Ovary (tissue), 7 donors: ENCODE results near the gene HSBP1.

- PRO-cap, 7 experiments = no peak in any of the 7 experiments
- RAMPAGE, long total RNA, 2 experiments = no peak in any of the 2 experiments
These were observed 475.4 kb downstream of the CDH13 start for GRCh38 chr16:83102091-83102686.

- PRO-cap, 7 experiments = no peak in any of the 7 experiments
- RAMPAGE, long total RNA, 2 experiments = no peak in any of the 2 experiments
These were observed 94.2 kb upstream of the HSBP1 start for GRCh38 chr16:83713672-83713977.

GRCh38 chr16:83727040-83727433, 80.7 kb upstream of the HSBP1 start:
- PRO-cap, 7 experiments = no peak in any of the 7 experiments
- RAMPAGE, long total RNA, 2 experiments = no peak in any of the 2 experiments

DNA sequence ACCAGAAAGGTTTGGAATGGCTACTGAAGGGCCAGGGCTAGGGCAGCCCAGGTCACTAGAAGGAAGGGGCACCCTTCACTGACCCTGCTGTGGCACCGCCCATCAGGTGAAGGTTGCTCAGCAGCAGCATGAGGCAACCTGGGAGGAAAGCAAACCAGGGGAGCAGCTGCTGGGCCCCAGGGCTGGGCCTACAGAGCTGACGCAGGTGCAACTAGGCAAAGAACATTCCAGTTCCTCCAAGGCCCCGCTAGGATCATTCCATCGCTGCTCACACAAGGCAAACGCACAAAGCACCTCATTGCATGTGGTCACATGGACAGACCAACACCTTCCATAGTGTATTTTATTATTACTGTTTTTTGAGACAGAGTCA, 3.4 kb upstream of the HSBP1 start:
- PRO-cap, 7 experiments = no peak in any of the 7 experiments
- RAMPAGE, long total RNA, 2 experiments = no peak in any of the 2 experiments

DNA sequence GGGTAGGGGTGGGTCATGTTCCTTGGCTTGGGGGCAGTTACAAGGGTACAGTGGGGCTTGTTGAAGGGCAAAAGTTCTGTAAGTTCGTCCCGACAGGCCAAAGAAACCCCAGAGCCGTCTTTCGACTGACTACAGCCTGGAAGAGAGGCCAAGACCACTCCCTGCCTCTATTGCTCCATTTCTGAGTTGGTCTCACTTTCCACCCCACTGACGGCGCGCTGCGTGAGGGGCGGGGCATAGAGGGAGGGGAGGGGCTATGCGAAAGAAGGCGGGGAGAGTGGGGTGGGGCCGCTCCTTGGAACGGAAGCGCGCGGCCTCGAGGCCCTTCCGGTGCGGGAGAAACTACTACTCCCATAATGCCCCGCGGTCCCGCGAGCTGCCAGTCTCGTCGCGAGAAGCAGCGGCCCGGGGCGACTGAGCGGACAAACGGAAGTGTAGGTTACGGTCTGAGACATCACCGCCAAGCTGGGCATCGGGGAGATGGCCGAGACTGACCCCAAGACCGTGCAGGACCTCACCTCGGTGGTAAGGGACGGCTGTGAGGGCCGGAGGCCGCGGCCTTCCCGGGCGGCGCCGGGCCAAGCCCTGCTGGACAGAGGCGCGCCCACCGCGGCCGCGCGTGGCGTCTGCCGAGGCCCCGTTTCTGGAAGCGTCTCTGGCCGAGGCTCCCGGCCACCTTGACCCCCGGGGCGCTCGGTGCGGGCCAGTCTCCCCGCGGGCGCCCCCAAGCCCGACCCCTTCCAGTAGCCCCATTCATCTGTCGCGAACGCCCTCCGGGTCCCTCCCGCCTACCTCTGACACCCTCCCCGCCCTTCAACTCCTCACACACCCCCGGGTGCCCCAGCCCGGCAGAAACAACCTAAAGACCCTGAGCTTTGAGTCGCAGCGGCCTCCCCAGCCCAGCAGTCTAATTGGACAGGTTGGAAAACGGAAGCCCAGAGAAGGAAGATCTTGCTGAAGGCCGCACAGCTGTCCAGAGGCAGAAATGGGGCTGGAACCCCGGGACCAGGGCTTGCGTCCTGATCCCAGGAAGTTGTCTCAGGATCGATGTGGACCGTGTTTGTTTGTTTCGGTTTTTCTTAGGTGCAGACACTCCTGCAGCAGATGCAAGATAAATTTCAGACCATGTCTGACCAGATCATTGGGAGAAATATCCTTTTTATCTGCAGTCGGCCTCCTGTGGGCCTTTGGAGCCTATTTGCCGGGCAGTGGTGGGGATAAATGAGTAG, at the start of gene HSBP1:
Gene HSBP1 (plus strand): TSS at position 382 of the 1,229 bp plus-strand sequence.
- PRO-cap, 7 experiments = peak in 7 of 7 experiments; most common plus-strand start position 425 of the sequence (in 5); most common minus-strand start position 209 of the sequence (in 6)
- RAMPAGE, long total RNA, 2 experiments = start-site peak on the plus strand in 2 of 2 experiments, centred at positions 412 to 415 of the sequence, 1,921 to 3,173 reads per replicate

DNA sequence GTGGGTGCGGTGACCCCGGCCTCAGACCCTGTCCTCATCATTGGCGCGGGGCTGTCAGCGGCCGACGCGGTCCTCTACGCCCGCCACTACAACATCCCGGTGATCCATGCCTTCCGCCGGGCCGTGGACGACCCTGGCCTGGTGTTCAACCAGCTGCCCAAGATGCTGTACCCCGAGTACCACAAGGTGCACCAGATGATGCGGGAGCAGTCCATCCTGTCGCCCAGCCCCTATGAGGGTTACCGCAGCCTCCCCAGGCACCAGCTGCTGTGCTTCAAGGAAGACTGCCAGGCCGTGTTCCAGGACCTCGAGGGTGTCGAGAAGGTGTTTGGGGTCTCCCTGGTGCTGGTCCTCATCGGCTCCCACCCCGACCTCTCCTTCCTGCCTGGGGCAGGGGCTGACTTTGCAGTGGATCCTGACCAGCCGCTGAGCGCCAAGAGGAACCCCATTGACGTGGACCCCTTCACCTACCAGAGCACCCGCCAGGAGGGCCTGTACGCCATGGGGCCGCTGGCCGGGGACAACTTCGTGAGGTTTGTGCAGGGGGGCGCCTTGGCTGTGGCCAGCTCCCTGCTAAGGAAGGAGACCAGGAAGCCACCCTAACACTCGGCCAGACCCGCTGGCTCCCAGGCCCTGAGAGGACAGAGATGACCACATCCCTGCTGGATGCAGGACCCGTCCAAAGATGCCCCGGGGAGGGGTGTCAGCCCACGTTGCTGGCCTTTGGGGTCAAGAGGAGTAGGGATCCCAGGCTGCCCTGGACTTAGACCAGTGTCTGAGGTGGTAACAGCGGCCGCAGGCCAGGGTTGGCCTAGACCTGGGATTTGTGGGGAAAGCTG, 2.4 kb upstream of the NECAB2 start:
- PRO-cap, 7 experiments = no peak in any of the 7 experiments
- RAMPAGE, long total RNA, 2 experiments = no peak in any of the 2 experiments

- PRO-cap, 7 experiments = no peak in any of the 7 experiments
- RAMPAGE, long total RNA, 2 experiments = no peak in any of the 2 experiments
These were observed 32.2 kb upstream of the SLC38A8 start for GRCh38 chr16:84074786-84075297.

- PRO-cap, 7 experiments = no peak in any of the 7 experiments
- RAMPAGE, long total RNA, 2 experiments = no peak in any of the 2 experiments
These were observed 34.6 kb downstream of the MBTPS1 start for GRCh38 chr16:84082005-84082602.

DNA sequence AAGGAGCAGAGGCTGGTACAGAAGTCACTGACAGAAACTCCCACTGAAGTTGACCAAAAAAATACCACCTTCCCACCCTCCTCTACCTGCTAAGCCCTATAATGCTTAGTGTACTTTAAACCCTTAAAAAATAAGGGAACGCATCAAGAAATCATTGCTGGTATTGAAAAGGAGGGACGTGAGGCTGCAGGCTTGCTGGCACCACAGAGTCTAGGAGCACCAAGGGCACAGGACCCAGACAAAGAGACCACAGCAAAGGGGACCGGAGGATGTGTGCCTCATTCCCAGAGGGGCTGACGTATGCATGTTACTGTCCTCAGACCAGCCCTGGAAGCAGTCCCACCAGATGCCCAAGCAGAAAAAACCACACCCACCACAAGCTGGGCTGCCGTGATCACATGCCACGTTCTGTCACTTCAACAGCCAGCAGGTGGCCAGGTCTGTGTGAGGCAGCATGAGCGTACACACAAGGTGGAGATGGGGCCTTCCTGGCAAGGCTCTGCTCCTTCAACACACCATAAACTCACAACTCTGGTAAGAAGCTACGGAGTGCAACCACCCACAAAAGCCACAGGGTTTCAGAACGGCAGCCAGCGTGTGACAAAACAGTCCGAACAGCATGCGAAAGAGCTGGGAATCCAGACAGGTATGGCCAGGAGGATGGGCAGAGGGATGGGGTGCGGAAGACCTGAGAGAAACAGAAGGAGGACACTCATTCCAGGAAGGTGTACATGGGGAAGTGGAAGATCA, 28.1 kb downstream of the MBTPS1 start:
- PRO-cap, 7 experiments = no peak in any of the 7 experiments
- RAMPAGE, long total RNA, 2 experiments = no peak in any of the 2 experiments

DNA sequence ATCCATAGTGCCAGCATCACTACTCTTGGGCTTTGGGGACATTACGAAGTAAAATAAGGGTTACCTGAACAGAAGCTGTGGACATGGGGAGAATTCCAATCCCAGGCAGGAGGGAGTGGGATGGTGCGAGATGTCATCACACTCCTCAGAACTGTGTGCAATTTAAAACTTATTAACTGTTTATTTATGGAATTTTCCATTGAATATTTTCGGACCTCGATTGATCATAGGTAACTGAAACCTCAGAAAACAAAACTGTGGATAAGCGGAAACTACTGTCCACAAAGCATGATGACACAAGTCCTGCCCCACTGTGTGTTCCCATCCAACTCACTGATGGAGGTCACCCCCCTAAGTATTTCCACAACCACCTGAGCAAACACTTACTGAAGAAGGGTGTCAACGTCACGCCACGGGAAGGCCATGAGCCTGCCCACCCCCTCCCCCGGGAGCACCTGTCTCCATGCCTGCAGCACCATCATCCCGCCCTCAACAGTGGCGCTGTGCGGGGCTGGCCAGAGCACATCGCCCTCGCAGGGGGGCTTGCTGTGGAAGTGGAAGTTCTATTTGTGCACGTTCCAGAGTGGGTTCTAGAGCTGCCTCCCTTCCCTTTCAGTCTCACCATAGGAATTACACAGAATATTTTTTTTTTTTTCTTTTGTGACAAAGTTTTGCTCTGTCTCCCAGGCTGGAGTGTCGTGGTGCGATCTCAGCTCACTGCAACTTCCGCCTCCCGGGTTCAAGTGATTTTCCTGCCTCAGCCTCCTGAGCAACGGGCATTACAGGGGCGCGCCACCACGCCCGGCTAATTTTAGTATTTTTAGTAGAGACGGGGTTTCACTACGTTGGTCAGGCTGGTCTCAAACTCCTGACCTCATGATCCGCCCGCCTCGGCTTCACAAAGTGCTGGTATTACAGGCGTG, 4.3 kb upstream of the MBTPS1 start:
- PRO-cap, 7 experiments = no peak in any of the 7 experiments
- RAMPAGE, long total RNA, 2 experiments = no peak in any of the 2 experiments

DNA sequence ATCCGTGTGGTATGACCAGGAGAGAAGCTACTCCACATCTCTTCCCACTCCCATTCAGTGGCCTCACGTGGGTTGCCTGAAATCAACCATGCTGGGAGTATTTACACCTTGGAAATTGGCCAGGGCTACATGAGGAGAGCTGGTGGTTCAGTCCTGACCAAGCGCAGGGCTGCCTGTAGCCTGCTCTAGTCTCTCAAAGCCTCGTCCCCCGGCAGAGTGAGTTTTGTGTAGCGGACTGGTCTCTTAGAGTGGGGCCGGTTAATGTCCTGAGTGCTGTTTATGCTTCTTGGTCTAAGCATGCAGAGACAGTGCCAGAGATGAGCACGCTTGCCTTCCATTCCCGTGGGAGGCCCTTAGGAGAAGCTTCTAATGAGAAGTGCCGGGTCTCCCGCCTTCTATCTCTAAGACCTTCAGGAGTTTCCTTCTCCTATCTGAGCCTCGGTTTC, 3.8 kb downstream of the WFDC1 start:
- PRO-cap, 7 experiments = no peak in any of the 7 experiments
- RAMPAGE, long total RNA, 2 experiments = no peak in any of the 2 experiments

GRCh38 chr16:84299417-84300309, 5.0 kb downstream of the WFDC1 start:
- PRO-cap, 7 experiments = peak in 1 of 7 experiments; most common plus-strand start chr16:84300221 (in 1)
- RAMPAGE, long total RNA, 2 experiments = no peak in any of the 2 experiments

- PRO-cap, 7 experiments = no peak in any of the 7 experiments
- RAMPAGE, long total RNA, 2 experiments = no peak in any of the 2 experiments
These were observed 7.6 kb downstream of the WFDC1 start for GRCh38 chr16:84302377-84302566.

GRCh38 chr16:84500953-84501679, 3.3 kb downstream of the MEAK7 start:
- PRO-cap, 7 experiments = no peak in any of the 7 experiments
- RAMPAGE, long total RNA, 2 experiments = no peak in any of the 2 experiments

GRCh38 chr16:84507209-84507811, 2.9 kb upstream of the MEAK7 start:
- PRO-cap, 7 experiments = no peak in any of the 7 experiments
- RAMPAGE, long total RNA, 2 experiments = no peak in any of the 2 experiments

DNA sequence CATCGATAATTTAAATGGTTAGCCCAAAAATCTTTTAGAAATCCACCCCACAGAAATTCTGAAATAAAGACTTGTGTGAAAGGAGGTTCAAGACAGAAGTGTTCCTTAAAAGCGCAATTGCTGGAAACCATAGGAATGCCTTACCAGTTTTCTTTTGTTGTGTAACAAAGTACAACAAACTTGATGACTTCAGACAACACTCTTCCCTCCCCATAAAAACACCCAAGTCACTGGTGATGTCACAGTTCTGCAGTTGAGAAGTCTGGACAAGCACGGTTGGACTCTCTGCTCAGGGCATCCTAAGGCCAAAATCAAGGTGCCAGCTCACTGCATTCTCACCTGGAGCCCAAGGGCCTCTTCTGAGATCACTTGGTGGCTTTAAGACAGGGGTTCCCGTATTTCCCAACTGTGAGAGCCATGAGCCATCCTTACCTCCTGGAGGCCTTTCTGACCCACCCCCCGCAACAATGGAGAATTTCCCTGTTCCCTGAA, 45.6 kb upstream of the MEAK7 start:
- PRO-cap, 7 experiments = no peak in any of the 7 experiments
- RAMPAGE, long total RNA, 2 experiments = no peak in any of the 2 experiments

GRCh38 chr16:84662232-84663320, 14.3 kb downstream of the KLHL36 start:
- PRO-cap, 7 experiments = no peak in any of the 7 experiments
- RAMPAGE, long total RNA, 2 experiments = no peak in any of the 2 experiments

GRCh38 chr16:84730361-84730954, 30.7 kb downstream of the USP10 start:
- PRO-cap, 7 experiments = peak in 3 of 7 experiments; most common minus-strand start chr16:84730569 (in 3)
- RAMPAGE, long total RNA, 2 experiments = start-site peak on the minus strand in 1 of 2 experiments, at chr16:84730569-84730614 at its widest, 21 reads per replicate

- PRO-cap, 7 experiments = no peak in any of the 7 experiments
- RAMPAGE, long total RNA, 2 experiments = no peak in any of the 2 experiments
These were observed 51.6 kb downstream of the USP10 start for GRCh38 chr16:84751331-84751856.

DNA sequence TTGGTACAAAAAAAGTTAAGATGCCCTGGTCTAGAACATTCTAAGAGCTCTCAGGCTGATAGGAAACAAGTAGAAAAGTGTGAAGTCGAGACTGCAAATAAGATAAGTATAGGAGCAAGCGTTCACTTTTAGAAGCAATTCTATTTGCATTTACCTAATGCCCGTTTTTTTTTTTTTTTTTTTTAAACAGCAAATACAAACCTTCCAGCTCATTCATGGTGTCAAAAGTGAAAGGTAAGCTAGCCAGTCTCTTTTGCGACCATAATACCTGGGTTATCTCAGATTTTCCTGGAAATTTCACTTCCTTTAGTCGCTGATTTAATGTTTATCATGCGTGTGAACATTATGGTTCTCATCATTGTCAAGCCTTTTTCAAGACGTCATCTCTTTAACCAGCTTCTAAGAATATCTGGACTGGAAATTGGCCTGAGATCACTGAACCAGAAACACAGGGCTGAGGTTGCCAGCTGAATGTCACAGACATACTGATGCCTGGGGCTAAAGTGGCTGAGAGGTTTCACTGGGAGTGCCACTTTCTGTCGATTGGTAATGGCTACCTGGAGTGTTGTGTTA, 54.0 kb downstream of the CRISPLD2 start:
- PRO-cap, 7 experiments = no peak in any of the 7 experiments
- RAMPAGE, long total RNA, 2 experiments = no peak in any of the 2 experiments